Bronchus fibroblast of lung (primary cell): ENCODE measurements around the genes MRPL3 and DNAJC13.

DNA sequence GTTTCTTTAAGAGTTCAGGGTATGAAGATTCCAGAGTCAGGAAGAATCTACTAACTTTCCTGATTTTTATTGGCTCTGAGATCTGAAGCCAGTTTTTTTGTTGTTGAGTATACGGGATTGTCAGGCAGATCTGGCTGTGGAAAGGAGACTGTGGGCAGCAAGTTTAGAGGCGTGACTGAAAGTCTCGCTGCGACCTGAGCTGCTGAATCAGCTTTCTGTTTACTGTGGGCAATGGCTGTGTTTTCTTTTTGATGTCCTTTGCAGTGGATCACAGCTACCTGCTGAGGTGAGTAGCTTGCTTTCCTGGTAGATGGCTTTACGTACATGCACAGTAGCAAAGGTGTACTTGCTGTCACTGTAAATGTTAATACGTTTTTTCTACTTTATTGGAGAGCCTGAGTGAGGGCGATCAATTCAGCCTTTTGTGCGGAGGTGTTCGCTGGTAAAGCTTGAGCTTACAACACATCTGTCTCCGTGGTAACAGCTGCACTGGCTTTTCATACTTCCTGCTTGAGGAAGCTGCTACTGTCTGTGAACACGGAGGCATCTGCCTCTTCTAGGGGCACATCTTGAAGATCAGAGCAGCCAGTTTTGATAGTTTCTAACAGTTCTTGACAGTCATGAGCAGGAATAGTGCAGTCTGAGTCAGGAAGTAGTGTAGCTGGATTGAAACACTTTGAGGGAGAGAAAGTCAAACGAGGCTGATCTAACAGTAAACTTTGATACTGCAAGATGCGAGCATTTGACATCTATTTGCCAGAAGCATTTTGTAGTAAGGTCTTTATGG lies 97.9 kb downstream of the ALG1L2 start:
- RAMPAGE, long total RNA = no peak

DNA sequence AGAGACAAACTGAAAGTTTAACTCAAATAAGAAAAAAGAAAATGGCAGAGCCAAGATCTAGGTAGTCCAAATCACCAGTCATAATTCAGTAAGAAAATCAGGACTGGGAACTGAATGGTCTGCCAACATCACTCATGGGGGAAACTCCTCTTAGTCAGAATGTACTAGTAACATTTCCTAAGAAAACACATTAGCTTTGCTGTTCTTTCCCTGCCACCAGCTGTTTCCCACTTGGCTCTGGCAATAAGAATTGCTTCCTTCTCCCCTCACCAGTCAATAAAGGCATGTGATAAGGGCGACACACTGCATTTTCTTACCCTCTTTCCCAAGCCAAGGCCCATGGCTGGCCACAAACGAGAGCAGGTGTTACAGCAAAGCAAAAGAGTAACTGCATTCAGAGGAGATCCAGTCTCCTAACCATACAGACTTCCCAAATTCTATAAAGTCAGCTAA lies 46.1 kb downstream of the PIK3R4 start:
- RAMPAGE, long total RNA = no peak

DNA sequence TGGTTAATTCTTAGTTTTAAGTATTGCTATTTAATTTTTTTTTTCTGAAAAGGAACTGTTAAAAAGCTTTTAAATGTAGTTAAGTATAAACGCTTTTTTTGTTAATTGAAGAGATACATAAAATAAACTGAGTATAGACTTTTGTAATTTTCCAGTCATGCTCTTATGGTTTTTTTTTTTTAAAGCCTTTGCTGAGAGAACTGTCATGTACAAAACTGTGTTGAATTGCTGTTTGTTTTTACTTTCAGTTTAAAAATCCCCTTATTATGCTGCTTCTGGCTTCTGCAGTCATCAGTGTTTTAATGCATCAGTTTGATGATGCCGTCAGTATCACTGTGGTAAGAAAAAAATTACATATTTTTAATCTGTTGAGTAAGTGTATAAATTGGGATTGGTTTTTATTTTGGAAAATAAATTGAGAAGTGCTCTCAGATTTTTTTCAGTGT lies 40.5 kb downstream of the ATP2C1 start:
- RAMPAGE, long total RNA = no peak

- RAMPAGE, long total RNA = no peak
Measured at GRCh38 chr3:130953545-130954079, 59.7 kb downstream of the ATP2C1 start.

DNA sequence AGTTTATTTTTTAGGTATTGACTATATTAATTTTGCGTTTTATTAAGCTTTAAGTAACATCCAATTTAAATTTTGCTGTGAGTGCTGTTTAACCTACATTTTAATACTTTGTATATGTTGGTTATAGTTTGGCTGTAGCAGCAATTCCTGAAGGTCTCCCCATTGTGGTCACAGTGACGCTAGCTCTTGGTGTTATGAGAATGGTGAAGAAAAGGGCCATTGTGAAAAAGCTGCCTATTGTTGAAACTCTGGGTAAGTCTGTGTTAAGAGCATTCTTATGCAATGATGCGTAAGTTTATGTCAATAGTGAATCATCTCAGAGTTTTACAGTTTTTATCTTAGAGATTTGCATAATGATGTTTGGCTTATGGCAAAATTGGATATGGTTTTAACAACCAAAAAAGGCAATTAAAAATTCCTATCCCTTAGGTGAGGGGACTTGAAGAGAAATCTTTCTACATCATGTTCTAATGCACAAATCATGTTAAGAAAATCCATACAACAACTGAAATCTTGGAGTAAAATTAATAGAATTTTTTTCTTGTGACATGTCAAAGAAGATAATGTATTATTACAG lies 62.7 kb downstream of the ASTE1 start:
- RAMPAGE, long total RNA = no peak

DNA sequence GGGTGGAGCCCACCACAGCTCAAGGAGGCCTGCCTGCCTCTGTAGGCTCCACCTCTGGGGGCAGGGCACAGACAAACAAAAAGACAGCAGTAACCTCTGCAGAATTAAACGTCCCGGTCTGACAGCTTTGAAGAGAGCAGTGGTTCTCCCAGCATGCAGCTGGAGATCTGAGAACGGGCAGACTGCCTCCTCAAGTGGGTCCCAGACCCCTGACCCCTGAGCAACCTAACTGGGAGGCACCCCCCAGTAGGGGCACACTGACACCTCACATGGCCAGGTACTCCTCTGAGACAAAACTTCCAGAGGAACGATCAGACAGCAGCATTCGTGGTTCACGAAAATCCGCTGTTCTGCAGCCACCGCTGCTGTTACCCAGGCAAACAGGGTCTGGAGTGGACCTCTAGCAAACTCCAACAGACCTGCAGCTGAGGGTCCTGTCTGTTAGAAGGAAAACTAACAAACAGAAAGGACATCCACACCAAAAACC lies 49.6 kb upstream of the NUDT16 start:
- RAMPAGE, long total RNA = no peak

- RAMPAGE, long total RNA = no peak
Measured at GRCh38 chr3:131349566-131350464, 31.8 kb upstream of the NUDT16 start.

DNA sequence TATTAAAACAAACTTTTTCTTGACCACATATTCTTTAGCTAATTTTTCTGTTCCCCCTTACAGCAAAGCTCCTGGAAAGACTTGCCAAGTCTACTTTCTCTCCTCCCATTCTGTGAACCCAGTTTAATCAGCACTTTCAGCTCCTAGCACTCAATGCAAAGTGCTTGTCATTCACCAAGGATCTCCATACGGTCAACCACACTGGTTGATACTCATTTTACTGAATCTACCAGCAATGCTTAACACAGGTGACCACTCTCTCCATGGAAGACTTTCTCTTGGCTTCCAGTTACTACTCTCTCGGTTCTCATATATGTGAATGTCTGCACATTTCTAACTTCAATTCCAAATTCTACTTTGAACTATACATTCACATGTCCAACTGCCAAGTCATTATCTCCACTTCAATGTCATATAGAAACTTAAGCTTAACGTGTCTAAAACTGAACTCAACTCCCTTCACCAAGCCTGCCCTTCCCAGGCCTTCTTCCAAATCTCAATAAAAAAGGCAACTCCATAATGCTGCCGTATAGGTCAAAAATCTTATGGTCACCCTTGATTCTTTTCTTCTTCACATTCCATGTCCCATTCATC lies 11.6 kb downstream of the MRPL3 start:
- RAMPAGE, long total RNA = no peak

GRCh38 chr3:131502470-131503297 lies at the start of gene MRPL3:
TSS of gene MRPL3 (minus strand) at chr3:131502971.
- RAMPAGE, long total RNA = start-site peak on the minus strand at chr3:131502835-131502846, 36 and 18 reads in 2 replicates; start-site peak on the minus strand at chr3:131502902-131502969, 428 and 221 reads in 2 replicates

DNA sequence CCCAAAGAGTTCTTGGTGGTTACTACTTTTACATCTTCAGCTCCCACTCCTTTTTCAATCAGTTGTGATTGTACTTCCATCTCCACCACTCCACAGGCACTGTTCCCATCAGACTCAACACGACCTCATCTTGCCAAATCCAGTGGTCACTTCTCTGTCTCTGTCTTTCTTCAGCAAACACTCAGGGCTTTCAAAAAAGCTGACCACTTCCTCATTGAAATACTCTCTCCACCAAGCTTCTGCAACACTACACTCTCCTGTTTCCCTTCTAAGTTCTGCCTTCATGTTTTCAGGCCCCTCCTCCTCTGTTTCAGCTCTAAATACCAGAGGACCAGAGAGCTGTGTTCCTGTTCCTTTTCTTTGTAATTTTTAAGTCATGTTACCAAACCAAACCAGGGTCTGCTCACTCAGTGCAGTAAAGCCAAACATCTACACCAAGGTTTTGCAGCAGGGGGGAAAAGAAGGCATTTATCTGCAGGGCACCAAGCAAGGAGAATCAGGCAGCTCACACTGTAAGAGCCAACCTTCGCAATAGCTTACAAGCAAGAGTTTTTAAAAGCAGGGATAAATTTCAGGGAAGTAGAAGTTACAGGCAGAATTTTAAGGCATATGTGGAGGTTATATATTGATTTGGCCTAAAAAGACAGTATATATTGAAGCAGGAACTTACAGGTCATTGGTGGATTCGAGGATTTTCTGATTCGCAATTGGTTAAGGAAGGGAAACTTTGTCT lies 33.7 kb upstream of the ACP3 start:
- RAMPAGE, long total RNA = no peak

- RAMPAGE, long total RNA = no peak
Measured at GRCh38 chr3:132396987-132397244, 20.4 kb upstream of the DNAJC13 start.

DNA sequence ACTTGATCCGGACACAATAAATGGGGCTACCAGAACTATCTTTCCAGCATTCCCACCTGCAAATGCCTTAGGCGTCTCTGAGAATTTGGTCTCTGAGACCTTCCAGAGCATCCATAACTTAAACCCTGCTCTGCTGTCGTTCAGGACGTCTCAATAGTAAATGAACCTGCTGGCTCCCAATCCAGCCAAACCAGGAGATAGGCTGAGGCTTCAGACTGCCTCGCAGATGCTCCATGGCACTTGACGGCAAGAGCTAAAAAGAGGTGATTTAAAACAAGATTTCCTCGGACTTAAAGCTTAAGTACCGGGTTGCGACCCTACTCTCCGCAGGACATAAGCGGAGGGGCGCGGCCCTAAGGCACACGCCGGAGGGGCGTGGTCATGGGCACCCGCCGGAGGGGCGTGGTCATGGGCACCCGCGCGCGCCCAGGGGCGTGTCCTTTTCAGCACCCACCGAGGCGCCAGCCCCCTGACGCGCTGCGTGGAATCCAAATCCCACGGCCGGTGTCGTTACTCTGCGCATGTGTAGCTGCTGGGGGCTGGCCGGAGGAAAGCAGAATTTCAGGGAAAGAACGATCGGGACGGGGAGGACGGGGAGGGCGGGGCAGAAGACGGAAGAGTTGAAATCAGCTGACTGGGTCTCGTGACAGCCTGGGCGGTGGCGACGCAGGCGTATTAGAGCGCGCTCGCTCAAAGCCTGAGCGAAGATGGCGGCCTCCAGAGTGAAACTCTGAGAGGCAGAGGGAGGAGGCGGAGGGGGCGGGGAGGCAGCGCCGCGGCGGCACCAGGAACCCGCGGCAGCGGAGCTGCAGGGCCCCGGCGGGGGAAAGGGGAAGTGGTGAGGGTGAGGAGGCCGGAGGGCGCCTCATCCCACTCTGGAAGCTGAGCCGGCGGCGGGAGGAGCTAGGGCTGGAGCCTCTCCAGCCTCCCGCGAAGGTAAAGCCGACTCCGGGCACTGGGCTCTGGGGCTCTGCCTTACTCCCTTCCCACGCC lies at the start of gene DNAJC13:
TSS of gene DNAJC13 (plus strand) at position 678 of the 993 bp plus-strand sequence.
- RAMPAGE, long total RNA = no peak

DNA sequence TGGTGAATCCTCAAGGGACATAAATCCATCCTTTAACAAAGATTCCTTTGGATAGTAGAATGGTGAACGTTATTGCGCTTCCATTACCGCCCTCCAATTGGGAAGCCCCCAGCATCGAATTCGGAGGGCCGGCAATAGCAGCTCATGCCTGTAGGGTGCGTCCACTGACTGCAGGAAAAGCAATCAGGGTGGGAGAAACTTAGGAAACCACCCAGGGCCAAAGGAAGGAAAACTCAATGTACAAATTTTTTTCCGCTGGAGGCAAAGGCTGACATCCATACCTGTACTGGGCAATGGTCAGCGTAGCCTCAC lies 331 bp downstream of the ACAD11 start:
- RAMPAGE, long total RNA = no peak

- RAMPAGE, long total RNA = no peak
Measured at GRCh38 chr3:132707660-132708385, 14.4 kb downstream of the NPHP3 start.

GRCh38 chr3:132722692-132723326 lies 600 bp upstream of the NPHP3 start:
- RAMPAGE, long total RNA = no peak

- RAMPAGE, long total RNA = no peak
Measured at GRCh38 chr3:133569945-133570662, 3.4 kb upstream of the CDV3 start.

DNA sequence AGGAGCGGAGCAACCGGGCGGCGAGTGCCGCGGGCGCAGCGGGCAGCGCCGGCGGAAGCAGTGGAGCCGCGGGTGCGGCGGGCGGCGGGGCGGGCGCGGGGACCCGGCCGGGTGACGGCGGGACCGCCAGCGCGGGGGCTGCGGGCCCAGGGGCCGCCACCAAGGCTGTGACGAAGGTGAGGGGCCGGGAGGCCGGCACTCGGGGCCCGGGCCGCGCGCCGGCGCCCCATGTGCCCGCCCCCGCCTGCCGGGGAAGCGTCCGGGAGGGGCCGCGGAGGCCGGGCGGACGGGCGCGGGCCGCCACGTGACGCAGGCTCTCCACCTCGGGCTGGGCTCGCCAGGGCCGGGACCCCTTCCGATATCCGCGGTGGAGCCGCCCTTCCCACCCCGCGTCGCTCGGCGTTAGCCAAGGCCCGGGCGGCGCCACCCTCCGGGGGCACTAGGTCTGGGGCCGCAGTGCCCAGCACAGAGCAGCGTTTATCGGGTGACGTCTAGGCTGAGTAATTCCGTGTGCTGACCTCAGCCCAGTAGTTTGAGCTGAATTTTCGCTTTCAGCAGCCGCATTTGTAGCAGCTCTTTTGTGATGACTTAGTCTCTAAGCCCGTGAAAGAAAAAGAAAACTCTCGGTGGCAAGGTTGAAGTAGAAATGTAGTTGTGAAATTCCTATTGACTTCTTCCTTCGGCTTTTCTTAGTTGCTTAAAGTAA lies 776 bp downstream of the CDV3 start:
- RAMPAGE, long total RNA = no peak

GRCh38 chr3:133608714-133609206 lies 35.3 kb downstream of the CDV3 start:
- RAMPAGE, long total RNA = no peak

DNA sequence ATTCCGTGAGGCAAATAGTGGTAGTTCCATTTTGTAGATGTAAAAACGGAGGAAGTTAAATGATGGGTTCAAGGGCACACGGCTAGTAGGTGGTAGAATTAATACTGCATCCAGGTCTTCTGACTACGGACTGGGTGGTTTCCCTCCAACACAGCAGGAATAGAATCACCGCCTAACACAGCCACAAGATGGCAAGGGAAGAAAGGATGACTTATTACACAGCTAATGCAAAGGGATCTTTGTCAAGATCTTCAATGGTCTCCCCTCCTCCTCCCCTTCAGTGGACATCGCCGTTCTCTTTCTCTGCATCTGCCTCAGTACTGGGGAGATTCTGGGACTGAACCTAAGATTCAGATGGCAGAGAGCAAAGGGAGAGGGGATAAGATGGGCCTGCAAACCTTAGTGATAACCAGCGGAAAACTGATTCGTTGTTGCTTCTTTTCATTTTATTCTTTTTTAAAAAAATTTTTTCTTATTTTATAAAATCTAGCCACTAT lies 592 bp upstream of the TOPBP1 start:
- RAMPAGE, long total RNA = no peak

GRCh38 chr3:133756736-133757072 lies 10.5 kb downstream of the TF start:
- RAMPAGE, long total RNA = no peak